Measurements from ENCODE around the gene KRTAP9-6.

GRCh38 chr17:41265209-41265632 lies at the start of gene KRTAP9-6:
Gene KRTAP9-6, plus strand, starts transcription at chr17:41265378.
- PRO-cap: no peak

GRCh38 chr17:41498086-41498637 lies 7.2 kb downstream of the KRT13 start:
- PRO-cap: no peak

- PRO-cap: no peak
These were observed 4.1 kb downstream of the KRT19 start for GRCh38 chr17:41523691-41524722.

GRCh38 chr17:41526767-41527122 lies 1.4 kb downstream of the KRT19 start:
- PRO-cap: no peak

DNA sequence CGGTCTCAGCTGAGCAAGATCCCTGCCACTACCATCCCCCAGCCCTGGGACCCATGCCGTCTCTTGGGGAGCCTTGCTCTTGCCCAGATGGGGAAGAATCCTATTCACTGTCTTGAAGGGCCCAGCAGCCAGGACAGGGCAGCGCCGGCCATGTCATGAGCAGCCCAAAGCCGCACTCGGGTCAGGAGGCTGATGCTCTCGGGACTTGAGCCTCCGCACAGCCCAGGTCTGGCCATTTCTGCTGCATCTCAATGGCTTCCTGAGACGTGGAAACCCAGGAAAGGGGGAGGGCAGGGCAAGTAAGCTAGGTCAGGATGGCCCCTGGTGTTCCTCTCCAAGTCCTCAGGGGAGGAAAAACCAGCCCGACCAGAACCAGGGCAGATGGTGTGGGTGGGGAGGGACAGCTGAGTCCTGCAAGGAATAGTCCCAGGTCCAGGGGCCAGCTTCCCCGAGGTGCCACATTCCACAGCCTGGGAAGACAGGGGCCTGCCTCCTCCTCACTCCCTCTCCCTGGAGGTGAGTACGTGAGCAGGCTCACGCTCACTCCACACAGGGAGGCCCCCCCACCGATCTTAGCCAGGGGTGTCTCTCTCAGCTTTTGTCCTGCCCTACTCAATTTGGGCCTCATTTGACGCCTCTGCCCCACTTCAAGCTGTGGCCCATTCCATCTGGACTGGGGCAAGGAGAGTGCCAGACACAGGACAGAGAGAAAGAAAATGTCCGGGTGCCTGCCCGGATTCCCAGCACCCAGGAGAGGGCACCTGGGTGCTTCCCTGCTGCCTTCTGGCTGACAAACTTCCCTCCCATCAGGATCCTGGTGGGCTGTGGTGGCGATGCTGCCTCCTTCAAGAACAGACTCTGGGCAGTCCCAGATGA lies 8.0 kb upstream of the KRT19 start:
- PRO-cap: no peak

GRCh38 chr17:41547861-41548413 lies 19.8 kb upstream of the KRT19 start:
- PRO-cap: no peak

- PRO-cap: no peak
These were observed 2.4 kb downstream of the KRT14 start for GRCh38 chr17:41584239-41584676.

- PRO-cap: no peak
These were observed 5.2 kb downstream of the KRT17 start for GRCh38 chr17:41619063-41619703.

DNA sequence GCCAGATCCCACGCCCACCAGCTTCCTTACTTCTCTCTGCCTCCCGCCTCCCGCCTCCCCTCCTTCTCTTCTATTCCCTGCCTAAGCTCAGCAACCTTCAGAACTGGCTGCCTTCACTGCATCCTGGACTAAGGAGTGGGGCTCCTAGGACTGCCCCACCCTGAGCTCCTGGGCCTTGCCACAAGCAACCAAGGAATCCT lies 1.8 kb downstream of the KRT17 start:
- PRO-cap: no peak

DNA sequence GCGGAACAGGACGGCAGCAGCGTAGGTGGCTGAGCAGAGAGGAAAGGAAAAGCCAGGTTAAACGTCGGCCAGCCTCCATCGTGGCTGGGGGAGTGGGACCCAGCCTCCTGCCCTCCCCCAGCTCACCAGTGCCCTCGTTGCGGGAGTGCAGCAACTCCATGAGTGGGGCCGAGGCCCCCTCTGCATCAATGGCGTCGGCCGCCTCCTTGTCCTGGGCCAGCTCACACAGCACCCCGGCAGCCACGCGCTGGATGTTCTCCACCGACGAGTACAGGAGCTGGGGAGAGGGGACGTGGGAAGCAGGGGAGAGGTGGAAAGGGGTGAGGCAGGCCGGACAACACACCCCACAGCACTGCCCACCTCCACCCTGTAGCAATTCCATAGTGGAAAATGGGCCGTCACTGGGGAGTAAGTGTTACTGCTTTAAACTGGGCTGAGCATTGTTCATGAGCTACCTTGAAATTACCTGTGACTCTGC lies 23.1 kb upstream of the HAP1 start:
- PRO-cap: no peak

DNA sequence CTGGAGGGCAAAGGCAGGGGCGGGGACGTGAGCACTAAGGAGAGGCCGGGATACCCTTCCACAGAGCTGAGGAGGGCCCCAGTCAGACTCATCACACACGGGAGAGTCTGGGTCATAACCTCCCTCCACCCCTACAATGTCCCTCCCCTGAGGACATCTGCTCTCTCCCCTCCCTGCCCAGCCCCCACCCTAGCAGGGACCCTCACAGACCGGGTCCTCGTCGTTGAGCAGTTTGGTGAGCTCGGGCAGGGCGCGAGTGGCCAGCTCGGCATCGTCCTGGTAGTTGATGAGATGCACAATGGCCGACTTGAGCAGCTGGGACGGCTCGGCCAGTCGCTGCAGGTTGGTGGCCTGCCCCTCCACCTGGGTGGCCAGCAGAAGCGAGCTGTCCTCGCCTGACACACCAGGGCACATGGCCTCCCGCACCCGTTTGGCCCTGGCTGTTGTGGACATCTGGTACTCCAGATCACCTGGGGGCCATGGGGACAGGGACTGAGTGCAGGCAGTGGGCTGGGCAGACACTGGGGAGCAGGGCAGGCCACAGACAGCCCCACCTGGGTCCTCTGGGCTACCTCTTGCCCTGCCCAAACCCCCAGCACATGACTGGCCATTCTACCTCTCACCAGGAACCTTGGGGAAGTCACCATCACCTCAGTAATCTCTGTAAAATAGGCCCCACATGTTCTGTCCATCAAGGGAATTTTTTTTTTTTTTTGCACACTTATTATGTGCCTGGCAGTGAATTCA lies 17.1 kb downstream of the JUP start:
- PRO-cap: no peak

DNA sequence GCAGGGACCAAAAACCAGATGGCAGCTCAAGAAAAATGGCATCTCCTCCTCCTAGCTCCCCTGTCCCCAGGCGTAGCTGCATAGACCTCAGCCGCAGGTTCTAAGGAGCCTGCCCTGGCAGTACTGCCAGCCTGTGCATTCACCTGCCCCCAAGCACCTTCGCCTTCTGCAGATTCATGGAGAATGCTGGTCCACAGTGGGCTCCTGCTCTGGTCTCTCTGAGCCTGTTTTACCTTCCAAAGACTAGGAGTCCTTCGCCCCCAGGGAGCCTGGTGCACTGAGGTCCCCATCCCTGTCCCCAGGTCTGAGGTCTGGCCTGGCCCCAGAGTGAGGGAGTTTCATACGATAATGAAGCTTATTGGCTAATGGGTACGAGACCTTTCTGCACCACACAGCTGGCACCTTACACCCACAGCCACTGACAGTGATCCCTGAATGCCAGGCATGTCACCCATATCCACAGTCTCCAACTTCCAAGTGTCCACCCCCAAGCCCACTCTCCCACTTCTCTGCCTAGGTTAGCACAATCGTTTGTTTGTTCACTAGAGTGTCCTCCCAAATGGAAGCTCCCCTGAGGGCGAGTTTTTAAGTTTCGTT lies 5.6 kb downstream of the CNP start:
- PRO-cap: no peak

GRCh38 chr17:41996889-41997367 lies 20.3 kb downstream of the DNAJC7 start:
- PRO-cap: no peak

- PRO-cap: no peak
These were observed 6.8 kb upstream of the ZNF385C start for GRCh38 chr17:42105037-42105525.

- PRO-cap: no peak
These were observed 2.2 kb downstream of the KCNH4 start for GRCh38 chr17:42178798-42179003.

- PRO-cap: no peak
These were observed 2.0 kb downstream of the GHDC start for GRCh38 chr17:42192230-42192784.

GRCh38 chr17:42249875-42250570 lies 26.2 kb downstream of the STAT5B start:
- PRO-cap: no peak

- PRO-cap: no peak
These were observed 4.9 kb upstream of the STAT5A start for GRCh38 chr17:42283354-42283938.

- PRO-cap: no peak
These were observed 17.8 kb downstream of the STAT5A start for GRCh38 chr17:42305760-42306749.

GRCh38 chr17:42310472-42310636 lies 22.1 kb downstream of the STAT5A start:
- PRO-cap: no peak